ENCODE results near the genes DGCR8, AIFM3 and P2RX6.

GRCh38 chr22:19948115-19948906 is 6.7 kb upstream of the TXNRD2 start:
- RRBS, result no CpG with 5 or more reads among the region's 10 CpGs

- RRBS, result no CpG with 5 or more reads among the region's 20 CpGs
These were observed 5.8 kb downstream of the ARVCF start for GRCh38 chr22:20010523-20011434.

GRCh38 chr22:20033060-20033245 is 12.0 kb downstream of the TANGO2 start:
- RRBS, result no CpG with 5 or more reads among the region's 7 CpGs

DNA sequence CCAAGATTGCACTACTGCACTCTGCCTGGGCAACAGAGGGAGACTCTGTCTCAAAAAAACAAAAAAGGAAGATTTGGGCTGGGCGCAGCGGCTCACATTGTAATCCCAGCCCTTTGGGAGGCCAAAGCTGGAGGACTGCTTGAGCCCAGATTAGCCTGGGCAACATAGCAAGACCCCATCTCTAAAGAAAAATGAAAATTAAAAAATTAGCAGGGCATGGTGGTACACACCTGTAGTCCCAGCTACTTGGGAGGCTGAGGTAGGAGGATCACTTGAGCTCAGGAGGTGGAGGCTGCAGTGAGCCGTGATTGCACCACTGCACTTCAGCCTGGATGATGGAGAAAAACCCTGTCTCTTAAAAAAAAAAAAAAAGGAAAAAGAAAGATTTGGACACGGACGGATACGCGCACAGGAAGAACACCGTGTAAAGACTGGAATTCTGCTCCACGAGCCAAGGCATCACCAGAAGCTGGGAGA is 12.6 kb upstream of the DGCR8 start:
- RRBS, result no CpG with 5 or more reads among the region's 9 CpGs

- RRBS, result 1% methylated on average over 41 of the region's 148 CpGs
These were observed at the start of gene DGCR8 for GRCh38 chr22:20079604-20080912. Gene DGCR8 (plus strand): TSS chr22:20080241.

DNA sequence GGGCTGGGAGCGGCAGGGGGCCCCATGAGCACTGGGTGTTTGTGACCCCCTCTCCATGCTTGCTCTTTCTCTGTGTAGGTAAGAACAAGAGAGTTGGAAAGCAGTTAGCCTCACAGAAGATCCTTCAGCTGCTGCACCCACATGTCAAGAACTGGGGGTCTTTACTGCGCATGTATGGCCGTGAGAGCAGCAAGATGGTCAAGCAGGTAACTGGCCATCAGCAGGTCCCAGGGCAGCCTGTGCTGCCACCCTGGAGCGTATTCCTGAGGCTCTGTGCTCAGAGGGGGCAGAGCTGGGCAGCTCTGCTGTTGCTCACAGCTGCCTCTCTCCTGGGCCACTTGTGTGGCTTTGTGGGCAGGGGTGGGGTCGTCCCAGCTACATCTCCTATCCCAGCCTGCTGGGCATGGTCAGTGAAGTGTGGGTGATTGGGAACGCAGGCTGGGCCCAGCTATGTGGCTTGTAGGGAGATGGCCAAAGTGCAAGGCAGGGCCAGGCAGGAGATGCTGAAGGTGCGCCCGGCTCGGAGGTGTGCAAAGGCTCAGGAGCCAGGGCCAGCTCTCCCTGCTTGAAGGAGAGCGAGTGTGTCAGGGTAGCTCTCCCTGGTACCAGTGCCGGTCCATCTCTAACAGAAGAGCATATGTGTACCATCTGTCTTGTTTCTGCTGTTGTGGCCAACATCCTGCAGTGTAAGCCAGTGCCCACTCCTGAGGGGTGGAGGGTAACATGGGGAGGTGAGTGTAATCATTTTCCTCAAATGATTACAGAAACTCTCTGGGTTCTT is 8.5 kb upstream of the RANBP1 start:
- RRBS, result 100% methylated on average over 2 of the region's 11 CpGs

DNA sequence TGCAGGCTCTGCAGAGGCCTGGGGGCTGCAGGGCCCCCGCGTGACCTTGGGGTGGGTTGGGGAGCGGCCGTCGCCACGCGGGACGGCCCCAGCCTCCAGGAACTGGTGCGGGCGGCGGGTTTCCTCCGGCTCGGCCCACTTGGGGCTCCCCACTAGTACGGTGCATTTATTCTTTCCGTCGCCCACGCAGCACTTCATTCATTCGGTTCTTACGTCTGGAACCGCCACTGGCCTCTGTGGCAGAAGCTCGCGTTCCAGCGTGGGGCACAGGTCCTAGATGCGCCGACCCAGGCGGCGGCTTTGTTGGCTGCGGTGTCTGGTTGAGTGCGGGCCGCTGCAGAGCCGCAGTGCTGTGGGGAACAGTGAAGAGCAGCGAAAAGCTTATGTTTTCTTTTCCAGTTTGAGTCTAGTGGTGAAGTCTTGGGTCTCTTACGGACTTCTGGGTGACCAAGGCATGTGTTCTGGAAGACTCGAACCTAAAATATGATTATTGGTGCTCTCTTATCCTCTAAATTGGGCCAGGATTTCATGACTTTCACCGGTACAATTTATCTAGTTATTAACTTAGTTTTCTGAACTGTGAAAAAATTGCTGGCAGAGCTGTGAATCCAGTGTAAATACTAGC is 948 bp upstream of the TRMT2A start:
- RRBS, result no CpG with 5 or more reads among the region's 35 CpGs

DNA sequence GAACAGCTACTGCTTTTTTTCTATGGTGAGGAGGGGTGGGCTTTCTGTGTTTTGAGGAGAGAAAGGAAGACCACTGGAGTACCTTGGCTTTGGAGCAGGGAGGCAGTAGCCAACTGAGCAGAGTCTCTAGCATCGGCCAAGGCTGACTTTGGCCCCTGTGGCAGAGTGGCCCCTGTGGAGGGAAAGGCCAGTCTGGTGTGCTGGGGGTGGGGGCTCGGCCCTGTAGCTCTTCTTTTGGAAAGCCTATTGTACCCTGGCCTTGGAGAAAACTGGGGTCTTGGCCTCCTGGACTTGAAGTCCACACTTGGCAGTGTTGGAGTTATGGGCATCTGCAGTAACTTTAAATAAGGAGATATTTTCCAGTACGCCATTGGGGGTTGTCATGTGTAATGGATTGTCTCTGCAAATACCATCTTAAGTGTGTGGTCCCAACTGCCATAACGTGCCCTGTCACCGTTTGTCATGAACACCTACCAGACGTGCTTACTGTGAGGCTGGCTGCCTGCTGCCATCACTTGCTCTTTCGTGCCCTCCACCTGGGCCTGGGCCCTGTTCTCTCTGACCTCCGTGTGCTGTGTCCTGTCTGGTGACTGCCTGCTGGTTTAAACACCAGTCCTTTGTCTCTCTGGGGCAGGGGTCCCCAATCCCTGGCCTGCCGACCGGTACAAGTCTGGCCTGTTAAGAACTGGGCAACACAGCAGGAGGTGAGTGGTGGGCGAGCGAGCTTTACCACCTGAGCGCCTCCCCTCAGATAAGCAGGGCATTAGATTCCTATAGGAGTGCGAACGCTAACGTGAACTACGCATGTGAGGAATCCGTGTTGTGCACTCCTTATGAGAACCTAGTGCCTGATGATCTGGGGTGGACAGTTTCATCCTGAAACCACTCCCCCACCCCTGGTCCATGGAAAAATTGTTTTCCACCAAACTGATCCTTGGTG is 3.7 kb upstream of the ZDHHC8 start:
- RRBS, result no CpG with 5 or more reads among the region's 18 CpGs

- RRBS, result 64% methylated on average over 25 of the region's 121 CpGs
These were observed 12.4 kb downstream of the SCARF2 start for GRCh38 chr22:20424808-20425970.

DNA sequence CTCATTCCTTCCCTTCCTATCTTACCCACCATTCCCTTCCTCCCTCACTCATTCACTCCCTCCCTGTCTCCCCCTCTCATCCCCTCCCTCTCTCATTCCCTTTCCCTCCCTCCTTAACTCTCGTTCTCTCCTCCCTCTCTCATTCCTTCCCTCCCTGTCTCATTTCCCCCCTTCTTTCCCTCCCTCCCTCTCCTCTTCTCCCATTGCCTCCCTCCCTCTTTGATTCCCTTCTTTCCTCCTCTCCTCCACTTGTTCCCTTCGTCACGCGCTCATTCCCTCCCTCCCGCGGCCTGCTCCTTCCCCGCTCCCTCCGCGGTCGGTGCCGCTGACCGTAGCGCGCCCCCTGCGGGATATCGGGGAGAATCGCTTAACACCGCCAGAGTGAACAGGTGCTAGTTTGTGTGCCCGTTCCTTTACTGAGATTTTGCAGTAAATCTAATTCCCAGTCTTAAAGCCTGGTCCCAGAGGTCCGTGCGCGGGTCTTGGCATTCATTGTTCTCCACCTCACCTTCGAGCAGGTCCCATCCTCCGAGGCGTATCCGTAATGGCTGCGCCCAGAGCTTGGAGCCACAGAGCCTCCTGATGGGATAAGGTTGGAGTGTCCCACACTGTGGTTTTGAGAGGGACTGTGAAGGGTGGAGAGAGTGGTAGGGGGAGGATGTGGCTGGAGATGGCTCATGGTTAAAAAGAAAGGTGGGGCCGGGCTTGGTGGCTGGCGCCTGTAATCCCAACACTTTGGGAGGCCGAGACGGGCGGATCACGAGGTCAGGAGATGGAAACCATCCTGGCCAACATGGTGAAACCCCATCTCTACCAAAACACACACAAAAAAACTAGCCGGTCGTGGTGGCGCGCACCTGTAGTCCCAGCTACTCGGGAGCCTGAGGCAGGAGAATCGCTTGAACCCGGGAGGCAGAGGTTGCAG is 966 bp upstream of the KLHL22 start:
- RRBS, result no CpG with 5 or more reads among the region's 40 CpGs

- RRBS, result no CpG with 5 or more reads among the region's 12 CpGs
These were observed 25.2 kb downstream of the MED15 start for GRCh38 chr22:20532438-20533200.

DNA sequence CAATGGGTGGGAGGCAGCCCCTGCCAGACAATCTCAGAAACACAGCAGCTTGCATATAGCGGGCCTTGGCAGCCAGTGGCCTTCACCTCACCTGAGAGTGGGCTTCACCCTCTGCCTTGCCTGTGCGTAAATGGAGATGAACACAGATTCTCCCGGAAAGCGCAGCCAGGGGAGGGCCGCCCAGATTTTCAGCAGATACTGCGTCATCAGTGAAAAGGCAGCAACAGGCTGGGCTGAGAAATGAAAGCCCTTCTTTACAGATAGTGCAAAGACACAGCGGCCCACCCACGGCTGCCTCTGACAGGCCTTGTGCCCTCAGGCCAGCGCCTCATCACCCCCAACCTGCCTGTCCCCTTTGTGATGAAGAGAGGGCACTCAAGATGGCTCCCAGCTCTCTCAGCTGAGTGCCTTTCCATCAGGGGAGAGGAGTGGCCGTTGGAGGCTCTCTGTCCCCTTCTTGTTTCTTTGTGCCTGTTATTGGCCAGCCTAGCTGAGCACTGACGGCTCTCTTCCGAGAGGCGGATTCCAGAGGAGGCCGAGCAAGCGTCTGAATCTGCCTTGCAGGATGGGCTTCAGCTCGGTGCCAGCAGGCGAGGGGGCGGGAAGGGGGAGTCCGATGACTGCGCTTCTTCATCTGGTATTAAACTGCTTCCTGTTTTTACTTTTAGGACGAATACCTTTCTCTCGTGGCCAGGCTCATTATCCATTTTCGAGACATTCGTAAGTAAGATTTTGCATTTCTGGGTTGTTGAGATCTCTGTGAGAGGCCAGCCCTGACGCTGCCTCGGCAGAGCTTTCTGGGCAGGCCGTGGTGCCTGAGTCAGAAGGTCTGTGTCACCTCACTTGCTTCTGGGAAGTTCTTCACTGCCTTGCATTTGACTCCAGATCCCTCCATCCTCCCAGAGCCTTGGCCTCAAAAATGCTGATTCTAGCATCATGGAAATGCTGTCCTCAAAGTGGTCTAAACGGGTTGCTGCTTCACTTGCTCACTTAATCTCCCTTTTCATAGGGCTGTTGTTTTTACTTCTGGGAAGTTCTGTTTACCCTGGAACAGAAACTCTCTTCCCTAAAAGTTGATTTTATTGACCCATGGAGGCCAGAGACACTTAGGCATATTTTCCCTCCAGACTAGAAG is 43.7 kb downstream of the MED15 start:
- RRBS, result no CpG with 5 or more reads among the region's 28 CpGs

- RRBS, result no CpG with 5 or more reads among the region's 28 CpGs
These were observed 79.4 kb downstream of the MED15 start for GRCh38 chr22:20586644-20587463.

DNA sequence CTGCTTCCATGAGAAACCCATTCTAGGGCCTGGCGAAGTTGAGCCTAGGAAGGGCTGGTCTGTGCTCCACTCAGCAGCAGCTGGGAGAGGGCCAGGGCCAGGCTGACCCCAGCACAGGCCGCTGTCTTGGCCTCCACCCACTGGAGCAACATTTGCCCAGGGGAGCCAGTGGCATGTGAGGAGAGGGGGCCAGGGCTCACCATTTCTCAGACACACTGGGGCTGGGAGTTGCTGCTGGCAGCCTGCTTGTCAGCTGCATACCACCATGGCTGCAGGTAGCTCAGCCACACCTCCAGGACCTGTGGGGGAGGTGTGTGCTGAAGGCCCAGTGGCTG is 98.5 kb downstream of the MED15 start:
- RRBS, result no CpG with 5 or more reads among the region's 2 CpGs

DNA sequence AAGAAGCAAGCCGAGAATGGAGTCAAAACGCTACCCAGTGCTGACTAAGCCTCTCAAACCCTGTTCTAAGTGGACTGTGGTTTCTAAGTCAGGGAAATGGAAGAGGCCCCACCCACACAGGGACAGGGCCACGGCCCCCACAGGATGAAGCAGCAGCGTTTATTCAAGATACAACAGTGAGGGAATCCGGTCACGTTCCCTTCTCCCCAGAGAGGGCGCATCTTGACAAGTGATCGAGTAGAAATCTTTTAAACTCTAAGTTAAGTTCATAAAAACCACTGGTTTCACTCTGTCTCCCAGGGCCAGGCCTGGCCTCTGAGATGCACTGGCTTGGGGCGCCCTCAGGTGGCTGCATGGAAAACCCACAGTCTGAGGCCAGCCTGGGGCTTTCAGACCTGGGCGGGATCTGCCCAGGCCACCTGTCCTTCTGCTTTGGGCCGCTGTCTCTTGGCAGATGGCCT is 76.5 kb upstream of the SERPIND1 start:
- RRBS, result no CpG with 5 or more reads among the region's 11 CpGs

DNA sequence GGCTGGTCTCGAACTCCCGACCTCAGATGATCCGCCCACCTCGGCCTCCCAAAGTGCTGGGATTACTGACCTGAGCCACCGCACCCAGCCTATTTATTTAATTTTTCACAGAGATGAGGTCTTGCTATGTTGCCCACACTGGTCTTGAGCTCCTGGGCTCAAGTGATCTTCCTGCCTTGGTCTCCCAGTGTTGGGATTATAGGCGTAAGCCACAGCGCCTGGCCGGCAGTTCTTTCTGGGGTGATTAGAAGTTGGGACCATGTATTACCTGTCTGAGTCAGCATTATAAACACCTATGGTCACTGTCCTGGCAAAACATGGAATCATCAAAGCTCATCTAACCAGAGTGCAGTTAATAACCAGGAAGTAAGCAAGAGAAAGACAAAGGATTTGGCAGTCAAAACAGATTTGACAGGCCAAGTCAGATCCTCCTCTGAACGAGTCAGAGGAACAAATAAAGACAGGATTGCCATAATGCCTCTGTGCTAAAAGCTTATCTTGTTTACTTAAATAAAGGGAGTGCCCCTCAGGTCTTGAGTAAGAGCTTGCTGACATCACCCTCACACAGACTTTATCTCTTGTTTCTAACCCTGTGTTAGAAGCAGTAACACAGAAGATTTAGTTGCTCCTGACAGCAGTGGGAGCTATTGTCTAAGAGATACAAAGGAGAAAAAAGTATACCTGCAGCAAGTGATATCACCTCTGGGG is 3.7 kb downstream of the SERPIND1 start:
- RRBS, result no CpG with 5 or more reads among the region's 9 CpGs

- RRBS, result no CpG with 5 or more reads among the region's 13 CpGs
These were observed 13.2 kb upstream of the AIFM3 start for GRCh38 chr22:20953482-20954613.

GRCh38 chr22:20967012-20967412 is at the start of gene AIFM3:
Gene AIFM3 (plus strand): TSS chr22:20967255.
- RRBS, result 48% methylated on average over 4 of the region's 10 CpGs

GRCh38 chr22:21014513-21015713 is at the start of gene P2RX6:
Gene P2RX6 (plus strand): TSS chr22:21015165.
- RRBS, result no CpG with 5 or more reads among the region's 21 CpGs

GRCh38 chr22:21622438-21623076 is 7.3 kb downstream of the YDJC start:
- RRBS, result no CpG with 5 or more reads among the region's 19 CpGs